AG10803 (cell line): ENCODE data around the genes AGBL5, EMILIN1, SNX17 and PPM1G.

- RRBS, result no CpG with 5 or more reads among the region's 2 CpGs
Observed at GRCh38 chr2:25658444-25658929, 14.9 kb downstream of the DTNB start.

DNA sequence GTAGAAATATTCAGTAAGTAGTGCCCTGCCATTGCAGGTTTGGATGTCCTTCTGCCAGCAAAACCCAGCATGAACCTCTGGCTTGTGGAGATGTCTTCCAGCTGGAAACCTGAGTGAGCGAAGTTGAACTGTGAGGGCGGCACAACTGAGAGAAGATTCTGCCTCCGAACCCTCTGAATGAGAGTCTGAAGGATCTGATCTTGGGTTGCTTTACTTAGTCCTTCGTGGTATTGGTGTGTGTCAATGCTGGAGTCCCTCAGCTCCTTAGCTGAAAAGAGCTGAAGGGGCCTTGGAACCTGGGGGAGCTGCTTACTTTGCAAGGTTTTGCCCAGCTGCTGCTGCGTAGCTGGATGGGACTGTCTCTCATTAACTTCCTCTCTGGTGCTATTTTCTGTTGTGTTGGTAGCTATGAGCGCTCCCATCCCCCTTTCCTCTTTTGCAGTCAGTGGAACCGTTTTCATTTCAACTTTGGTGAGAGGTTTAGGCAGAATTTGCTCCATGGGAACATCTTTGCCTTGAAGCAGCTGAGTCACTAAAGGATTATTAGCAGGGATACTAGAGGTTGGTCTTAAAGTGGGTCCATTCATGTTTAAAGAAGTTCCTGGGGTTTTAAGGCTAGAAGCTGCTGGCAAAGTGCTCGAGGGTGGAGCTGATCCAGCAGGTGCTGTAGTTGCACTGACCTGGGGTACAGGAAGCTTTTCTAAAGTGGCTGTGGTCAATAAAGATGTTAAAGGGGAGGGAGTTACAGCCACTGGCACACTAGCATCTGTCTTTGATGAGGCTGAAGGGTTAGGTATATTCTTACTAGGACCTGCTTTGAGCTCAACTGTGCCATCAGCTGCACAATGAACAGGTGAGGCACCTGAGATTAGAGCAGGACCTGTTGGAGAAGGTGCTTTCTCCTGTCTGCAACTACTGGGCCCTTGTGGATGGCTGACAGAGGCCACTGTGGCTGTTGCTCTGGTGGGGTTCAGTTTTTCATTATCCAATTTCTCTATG lies 69.9 kb upstream of the DTNB start:
- RRBS, result no CpG with 5 or more reads among the region's 8 CpGs

- RRBS, result 4% methylated on average over 17 of the region's 42 CpGs
Observed at GRCh38 chr2:26172521-26172881, 387 bp upstream of the GAREM2 start.

- RRBS, result no CpG with 5 or more reads among the region's 5 CpGs
Observed at GRCh38 chr2:26251698-26252360, 7.1 kb downstream of the HADHB start.

GRCh38 chr2:26472644-26472955 lies 70.9 kb downstream of the DRC1 start:
- RRBS, result no CpG with 5 or more reads among the region's 7 CpGs

DNA sequence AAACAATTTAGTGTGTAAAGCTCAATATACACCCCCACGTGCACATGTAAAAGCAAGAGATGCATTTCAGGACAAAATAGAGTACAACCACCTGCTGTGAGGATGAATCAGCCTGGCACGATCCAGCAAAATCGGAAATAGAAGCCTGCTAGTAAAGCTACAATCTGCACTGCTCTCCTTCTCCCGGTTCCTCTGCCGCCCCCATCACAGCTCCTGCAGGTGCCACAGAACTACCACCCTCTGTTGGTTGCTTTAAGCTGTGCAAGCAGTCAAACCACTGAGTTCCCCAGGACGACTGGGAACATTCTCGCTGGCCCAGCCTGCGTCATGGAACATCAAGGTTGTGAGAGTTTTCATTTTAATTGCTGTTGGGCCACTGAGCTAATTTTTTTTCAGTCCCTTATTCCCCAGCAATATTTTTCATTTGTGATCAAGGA lies 47.8 kb upstream of the MAPRE3 start:
- RRBS, result no CpG with 5 or more reads among the region's 8 CpGs

DNA sequence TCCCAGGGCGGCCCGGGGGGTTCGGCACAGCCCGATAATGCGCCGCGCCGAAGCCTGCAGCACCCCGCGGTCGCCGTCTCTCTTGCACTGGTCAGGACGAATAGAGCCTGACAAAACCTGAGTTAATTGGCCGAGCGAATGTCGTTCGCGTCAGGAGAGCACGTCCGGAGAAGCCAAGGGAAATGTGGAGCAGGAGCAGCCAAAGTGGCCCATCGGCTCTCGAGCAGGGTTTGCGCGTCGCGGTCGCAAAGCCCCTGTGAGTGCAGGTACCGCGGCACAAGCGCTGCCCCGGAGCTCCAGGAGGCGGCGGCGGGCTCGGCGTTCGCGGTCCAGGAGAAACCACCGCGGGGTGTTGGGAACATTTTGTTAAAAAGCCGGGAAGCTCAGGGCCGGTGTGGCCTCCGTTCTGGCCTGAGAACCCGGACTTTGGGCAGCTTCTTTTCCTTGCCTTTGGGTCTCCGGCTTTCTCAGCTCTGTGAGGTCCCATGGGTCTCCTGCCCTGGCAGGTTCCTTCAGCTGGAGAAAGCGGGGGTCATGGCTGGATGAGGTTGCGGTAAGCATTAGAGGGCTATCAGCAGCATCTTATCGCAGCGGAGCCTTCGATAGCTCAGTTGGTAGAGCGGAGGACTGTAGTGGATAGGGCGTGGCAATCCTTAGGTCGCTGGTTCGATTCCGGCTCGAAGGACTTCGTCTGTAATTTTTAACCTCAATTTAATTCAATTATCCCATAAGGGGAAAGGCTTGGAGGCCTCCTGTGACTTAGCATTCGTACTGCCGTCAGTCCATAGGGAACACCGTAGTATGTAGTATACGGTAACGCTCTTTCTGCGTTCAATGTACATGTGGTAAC lies 1.1 kb upstream of the AGBL5 start:
- RRBS, result 2% methylated on average over 11 of the region's 63 CpGs

DNA sequence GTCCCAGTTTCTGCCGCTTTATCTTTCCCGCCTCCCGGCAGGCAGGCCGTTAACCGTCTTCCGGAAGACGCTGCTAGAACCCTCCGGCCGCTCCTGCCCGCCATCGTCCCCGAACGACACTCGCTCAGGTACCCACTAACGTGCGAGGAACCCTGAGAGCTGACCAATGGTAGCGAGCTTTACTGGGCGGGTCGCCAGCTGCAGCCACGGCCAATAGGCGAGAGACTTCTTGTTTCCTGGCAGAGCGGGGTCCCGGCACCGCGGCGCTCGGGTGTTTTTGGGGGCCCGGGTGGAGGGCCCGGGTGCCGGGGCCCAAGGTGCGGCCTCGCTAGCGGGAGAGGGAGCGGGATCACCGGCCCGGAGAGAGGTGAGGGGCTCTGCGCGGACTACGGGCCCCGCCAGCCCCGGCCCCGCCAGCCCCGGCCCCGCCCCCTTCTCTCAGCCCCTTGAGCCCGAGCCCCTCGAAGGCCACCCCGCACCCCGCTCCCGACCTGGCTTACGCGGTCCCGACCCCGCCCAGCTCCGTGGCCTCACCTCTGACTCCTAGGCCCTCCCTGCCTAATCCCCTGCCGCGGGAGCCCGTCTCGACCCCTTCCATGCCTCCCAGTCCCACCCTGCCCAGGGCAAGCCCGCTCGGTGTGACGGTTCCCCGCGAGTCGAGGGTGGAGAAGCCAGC lies at the start of gene AGBL5:
Gene AGBL5, plus strand, starts transcription at position 242 of the 676 bp plus-strand sequence.
- RRBS, result 1% methylated on average over 10 of the region's 64 CpGs

DNA sequence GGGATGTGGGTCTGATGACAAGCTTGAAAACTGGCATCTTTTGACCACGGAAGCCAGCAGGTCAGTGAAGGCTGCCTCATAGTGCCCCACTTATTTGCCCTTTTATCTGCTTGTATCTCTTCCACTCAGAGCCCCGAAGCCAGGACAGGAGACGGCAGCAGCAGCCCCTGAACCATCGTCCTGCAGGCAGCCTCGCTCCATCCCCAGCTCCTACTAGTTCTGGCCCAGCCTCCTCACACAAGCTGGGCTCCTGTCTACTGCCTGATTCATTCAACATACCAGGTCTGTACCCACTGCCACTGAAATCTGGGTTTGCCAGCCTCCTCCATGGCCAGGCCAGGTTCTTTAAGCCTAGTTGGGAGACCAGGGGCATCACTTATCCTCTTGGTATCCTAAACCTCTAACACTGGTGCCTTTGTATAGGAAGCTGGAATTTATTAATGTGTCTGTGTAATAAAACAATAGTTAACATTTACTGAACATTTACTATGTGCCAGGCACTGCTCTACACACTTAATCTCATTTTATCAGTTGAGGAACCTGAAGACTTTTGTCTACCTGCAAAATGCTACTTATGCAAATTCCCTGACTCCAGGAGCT lies 4.0 kb downstream of the OST4 start:
- RRBS, result no CpG with 5 or more reads among the region's 5 CpGs

- RRBS, result 3% methylated on average over 5 of the region's 44 CpGs
Observed at GRCh38 chr2:27078088-27079223, at the start of gene EMILIN1. EMILIN1 (plus strand) TSS chr2:27078615.

- RRBS, result 3% methylated on average over 16 of the region's 44 CpGs
Observed at GRCh38 chr2:27085262-27086088, 1.1 kb upstream of the KHK start.

GRCh38 chr2:27088970-27089554 lies 2.5 kb downstream of the KHK start:
- RRBS, result no CpG with 5 or more reads among the region's 8 CpGs

- RRBS, result no CpG with 5 or more reads among the region's 6 CpGs
Observed at GRCh38 chr2:27191123-27191608, 20.7 kb upstream of the ATRAID start.

DNA sequence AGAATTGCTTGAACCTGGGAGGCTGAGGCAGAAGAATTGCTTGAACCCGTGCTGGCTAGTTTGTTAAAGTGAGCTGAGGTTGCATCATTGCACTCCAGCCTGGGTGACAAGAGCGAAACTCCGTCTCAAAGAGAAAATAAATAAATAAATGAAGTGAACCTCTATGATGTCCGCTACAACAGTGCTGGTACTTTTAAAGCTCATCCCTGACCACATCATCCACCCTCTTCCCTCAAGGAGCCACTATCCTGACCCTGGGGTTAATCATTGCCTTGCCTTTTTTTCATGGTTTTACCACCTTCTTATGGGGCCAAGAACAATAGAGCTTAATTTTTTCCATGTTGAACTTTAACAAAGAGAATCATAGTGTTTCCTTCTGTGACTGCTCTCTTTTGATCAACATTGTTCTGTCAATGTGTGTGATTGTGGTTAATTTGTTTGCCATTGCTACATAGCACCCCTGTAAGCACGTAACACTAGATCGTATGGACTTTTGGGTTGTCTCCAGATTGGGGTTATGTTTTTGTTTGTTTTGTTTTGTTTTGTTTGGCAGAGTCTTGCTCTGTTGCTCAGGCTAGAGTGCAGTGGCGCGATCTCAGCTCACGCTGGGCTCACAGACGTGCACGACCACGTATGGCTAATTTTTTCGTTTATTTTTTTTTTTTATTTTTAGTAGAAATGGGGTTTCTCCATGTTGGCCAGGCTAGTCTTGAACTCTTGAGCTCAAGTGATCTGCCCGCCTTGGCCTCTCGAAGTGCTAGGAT lies 17.0 kb upstream of the ATRAID start:
- RRBS, result no CpG with 5 or more reads among the region's 15 CpGs

GRCh38 chr2:27355769-27356626 lies 566 bp downstream of the GTF3C2 start:
- RRBS, result no CpG with 5 or more reads among the region's 39 CpGs

DNA sequence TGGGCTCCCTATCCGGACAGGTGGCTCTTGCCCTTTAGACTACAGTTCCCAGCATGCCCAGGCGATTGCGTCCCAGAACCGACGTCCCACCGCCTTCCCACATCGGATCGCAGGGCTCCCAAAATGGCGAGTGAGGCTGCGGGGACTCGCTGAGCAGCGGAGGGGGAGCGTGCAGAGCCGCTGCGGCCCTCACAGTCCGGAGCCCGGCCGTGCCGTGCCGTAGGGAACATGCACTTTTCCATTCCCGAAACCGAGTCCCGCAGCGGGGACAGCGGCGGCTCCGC lies at the start of gene SNX17:
Gene SNX17, plus strand, starts transcription at position 101 of the 284 bp plus-strand sequence.
- RRBS, result 2% methylated on average over 7 of the region's 27 CpGs

- RRBS, result no CpG with 5 or more reads among the region's 20 CpGs
Observed at GRCh38 chr2:27376283-27377427, 3.9 kb downstream of the ZNF513 start.

DNA sequence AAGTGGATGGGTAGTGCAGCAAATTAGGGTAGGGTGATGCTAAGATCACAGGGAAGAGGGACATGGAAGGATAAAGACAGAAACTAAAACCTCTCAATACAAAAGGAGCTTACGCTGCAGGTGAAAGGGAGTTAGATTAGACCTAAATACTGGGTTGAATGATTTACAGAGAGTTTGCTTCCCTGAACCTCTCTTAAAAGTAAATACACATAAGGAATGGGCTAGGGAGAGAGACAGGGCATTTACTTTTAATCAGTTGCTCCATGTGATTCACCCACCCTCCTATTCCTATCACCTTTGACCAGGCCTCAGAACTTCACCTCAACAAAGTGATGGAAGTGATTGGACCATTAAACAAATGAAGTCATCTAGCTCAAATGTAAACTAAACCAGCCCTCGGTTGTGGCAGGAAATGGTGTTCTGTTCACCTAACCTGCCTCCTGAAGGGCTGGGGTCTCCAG lies 908 bp downstream of the ZNF513 start:
- RRBS, result no CpG with 5 or more reads among the region's 2 CpGs

GRCh38 chr2:27408588-27409971 lies at the start of gene PPM1G:
PPM1G (minus strand) TSS chr2:27409591.
- RRBS, result 1% methylated on average over 32 of the region's 111 CpGs

GRCh38 chr2:27496953-27497559 lies 417 bp downstream of the GCKR start:
- RRBS, result no CpG with 5 or more reads among the region's 7 CpGs